Bronchus (tissue), 1 donor: ENCODE results near the gene PPP3R1.

DNA sequence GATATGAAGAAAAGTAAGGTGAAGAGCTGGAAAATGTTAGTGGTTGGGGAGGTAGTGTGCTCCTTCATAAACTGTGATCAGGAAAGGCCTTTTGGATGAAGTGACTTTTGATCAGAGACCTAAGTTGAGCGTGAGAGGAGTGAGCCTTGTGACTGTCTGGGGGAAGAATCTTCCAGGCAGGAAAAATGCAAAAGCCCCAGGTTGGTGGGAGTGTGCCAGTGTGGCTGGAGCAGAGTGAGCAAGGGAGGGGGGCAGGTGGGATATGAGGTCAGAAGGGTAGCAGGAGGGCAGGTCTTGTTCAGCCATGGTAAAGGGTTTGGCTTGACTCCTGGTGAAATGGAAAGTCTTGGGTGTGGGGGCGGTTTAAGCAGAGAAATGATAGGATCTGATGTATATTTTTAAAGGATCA lies 38.6 kb downstream of the ACTR2 start:
- PRO-cap: no peak

- PRO-cap: no peak
Observed at GRCh38 chr2:65270358-65271007, 42.9 kb downstream of the ACTR2 start.

GRCh38 chr2:65367425-65367901 lies 64.9 kb downstream of the SPRED2 start:
- PRO-cap: no peak

DNA sequence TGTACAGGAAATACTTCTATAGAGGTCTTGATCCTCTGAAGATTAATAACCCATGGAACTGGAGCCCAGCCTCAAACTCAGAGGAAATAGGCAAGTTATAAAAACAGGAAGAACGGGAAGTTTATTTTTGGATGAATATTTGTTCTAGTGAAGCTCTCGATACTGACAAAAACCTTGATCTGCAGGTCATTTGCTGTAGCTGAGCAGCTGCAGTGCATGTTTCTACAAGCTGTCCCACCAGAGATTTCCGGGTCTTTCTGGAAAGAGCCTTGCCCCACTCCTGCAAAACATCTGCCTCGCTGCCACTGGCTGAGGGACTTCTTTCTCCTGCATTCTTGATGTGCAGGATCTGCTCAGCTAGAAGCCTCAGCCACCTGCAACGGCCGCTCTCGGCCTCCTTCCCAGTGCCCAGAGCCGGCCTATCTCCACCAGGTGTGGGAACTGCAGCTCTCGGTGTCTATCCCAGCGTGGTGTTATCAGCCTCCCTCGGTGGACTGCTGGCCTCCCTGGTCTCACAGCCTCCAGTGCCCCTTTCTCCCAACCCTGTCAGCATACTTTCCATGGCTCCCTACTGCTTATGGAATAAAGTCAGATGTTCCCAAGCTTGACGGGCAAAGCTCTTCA lies 48.5 kb downstream of the SPRED2 start:
- PRO-cap: no peak

DNA sequence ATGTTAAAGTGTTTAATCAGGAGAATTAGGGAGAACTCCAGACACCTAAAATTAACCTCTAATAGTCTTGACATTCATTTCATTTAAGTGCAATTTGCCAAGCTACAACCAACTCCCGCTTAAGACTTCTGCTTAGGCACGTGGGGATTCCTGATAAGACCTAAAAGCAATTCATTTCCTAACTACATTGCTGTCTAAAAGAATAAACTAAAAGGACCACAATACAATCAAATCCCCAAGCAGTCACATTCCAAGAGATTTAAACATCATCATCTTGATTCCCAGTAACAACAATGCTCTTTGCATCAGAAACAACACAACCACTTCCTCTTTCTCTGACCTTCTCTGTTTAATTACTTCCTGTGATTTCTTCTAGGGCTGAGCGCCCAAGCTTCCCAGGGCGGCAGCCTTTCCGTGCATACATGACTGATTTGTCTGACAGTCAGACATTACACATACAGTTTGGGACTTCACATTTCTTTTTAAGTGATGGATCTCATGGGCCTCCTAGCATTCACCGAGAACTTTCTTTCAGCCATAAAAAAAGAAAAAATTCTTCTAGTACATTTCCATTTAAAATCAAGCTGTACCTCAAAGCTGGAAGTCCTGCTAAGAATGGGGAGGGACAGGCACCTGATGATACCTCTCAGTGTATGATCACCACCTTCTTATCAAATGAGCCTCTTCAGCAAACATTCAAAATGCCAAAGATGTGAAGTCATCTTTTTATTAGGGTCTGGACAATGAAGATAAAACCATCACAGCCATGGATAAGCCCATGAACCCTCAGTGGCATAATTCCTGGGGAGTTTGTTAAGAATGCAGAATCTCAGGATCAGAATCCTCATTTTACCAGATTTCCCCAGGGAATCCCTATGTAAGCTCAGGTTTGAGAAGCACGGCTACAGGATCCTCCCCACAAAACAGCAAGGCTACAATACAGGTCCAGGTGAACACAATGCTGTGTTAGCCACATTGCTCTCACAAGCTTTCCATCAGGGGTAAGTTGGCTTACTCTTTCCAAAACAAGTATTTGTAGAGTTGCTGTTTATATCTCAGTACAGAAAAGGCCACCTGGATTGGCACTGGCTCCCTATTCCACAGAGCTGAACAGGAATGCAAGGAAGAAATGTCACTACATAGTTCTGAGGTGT lies 11.4 kb downstream of the SPRED2 start:
- PRO-cap: no peak

DNA sequence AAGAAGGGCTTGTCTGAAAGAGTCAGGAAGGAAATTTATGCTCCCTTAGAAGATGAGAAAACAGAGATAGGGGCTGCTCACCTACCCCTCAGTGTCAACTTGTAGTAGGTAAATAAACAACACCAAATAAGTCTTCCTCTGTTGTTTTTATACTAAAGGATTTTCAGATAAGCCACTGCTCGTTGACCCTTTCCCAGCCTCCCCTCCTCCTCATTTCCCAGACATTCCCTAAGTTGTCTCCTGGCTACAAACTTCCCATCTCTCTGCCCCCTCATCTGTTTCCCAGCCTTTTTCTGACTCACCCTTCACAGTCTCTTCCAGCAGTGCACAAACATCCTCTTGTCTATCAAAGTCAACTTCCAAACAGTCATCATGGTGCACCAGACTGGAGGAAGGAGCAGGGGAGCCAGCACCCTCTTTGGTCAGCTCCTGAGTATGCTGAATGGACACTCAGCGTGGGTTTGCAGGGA lies 26.5 kb upstream of the SPRED2 start:
- PRO-cap: no peak

DNA sequence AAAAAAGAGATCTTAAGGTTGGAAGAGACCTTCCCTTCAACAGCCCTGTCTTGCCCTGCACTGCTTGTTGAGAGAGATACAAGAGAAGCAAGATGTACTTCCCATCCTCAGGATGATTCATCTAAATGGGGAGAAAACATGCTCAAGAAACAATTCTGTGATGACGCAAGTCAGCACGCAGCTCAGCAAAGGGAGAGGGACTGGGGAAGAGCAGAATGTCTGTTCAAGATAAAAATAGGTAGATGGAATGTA lies 198.2 kb upstream of the SPRED2 start:
- PRO-cap: no peak

DNA sequence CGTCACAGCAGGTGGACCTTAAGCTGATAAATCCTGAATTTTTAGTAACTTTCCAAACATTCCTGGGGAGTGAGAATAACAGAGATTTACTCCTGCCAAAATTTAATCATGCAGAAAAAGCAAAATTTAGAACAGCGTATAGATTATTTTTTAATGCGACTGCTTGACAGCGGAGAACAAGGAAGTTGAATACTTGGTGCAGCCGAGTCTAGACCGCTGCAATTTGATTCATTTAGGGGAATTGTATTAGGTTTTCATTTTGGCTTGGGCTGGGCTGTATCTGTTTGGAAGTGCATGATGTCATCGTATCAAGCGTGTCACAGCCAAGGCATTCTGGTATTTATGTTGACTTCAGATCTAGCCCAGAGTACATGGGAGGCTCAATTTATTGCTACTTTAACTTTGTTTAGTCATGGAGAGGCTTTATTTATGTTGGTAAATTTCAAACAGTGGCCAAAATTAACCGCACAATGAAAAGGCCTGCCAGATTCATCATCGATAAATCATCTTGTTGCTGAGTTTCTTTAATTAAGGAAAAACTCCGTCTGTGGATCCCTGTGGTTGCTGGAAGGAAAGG lies 230.2 kb upstream of the SPRED2 start:
- PRO-cap: no peak

GRCh38 chr2:66476295-66477143 lies 41.6 kb downstream of the MEIS1 start:
- PRO-cap: no peak

GRCh38 chr2:67128525-67129182 lies 268.5 kb upstream of the ETAA1 start:
- PRO-cap: no peak

DNA sequence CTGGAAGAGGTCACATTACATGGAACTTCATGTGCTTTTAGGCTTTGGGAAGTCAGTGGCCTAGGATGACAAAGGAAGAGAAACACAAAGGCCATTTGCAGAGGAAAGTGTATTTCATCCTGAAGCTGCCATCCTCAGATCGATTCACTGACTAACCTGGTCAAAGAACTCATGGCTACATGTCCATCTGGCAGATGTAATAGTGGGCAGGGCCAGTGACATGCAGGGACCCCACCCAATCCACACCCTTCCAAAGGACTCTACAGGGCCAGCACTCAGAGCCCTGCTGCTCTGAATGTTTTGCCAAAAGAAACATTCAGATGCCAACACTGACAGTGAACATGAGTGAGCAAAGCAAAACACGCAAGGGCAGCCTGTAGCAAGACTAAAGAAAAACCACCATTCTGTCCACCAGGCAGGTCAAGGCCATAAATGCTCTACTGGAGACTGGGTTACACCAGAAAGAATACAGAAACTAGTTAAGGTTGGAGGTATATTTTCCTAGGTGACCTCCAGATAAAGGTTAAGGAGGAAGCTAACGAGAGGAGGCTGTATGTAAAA lies 176.0 kb downstream of the ETAA1 start:
- PRO-cap: no peak

DNA sequence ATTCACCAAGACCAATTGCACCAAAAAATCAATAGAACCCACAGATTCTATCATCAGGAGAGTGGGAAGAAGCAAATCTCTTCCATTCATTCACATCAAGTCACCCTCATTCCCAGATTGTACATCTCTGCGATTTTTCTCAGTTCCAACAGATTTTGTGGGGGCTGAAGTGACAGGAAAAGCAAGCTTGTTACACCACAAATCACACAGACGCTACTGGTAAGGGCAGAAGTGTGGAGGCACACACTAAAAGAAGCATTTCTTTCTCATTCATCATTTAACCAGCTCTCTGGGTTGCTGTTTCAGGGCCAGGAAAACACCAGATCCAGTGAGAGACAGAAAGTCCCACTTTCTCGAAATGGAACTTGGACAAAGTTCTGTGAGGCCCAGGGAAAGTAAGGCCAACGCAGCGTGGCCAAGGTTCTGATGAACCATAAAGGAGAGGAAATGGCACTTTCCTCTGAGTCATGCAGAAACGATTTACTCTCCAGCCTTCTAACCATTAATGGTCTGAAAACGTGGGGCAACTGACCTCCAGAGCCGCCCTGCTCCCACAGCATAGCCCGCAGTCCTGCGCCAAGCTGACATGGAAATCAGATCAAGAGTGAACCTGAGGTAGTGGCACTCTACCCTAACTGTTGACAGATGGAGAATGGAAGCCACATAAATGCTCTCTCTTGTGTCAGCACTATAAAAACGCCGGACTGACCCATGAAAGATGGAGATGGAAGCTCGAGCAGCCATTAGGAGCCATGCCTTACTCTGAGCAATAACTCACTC lies 191.0 kb downstream of the C1D start:
- PRO-cap: no peak

GRCh38 chr2:67895178-67895613 lies 167.6 kb downstream of the C1D start:
- PRO-cap: no peak

DNA sequence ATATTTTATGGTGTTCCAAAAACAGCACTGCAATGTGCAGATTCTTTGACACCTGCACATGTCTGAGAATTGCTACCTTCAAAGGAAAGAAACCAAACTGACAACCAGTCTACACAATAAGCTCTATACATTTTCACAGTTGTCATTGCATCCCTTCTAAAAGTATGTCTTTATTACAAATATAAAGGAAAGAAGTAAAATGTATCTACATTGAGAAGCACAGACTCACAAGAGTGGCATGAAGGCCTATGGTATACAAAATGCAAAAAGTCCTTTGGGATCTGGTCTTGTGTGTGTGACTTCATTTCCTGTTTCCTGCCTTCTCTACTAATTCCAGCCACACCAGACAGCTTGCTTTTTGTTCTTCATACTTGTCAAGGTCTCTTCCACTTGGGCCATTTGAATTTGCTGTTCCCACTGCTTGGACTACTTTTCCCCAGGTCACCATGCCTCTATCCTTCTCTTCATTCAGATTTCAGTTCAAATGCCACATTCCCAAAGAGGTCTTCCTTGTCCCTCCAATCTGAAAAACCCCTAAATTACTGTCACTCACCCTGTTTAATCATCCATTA lies 6.3 kb downstream of the DNAAF10 start:
- PRO-cap: no peak

DNA sequence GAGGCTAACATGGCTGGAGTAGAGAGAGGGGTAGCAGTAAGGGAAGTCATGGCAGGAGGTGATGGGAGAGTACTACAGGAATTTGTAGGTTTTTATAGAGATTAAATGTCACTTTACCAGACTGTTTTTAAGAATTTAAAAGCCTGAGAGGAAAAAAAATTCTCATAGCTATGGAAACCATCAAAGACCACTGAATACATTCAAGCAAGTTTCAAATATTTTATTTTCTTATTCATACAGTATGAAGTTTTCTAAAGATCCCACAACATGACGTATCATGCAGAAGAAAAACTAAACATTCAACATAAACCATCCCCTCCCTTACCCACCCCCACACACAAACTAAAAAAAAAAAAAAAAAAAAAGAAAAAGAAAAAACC lies 21.0 kb downstream of the PNO1 start:
- PRO-cap: no peak

DNA sequence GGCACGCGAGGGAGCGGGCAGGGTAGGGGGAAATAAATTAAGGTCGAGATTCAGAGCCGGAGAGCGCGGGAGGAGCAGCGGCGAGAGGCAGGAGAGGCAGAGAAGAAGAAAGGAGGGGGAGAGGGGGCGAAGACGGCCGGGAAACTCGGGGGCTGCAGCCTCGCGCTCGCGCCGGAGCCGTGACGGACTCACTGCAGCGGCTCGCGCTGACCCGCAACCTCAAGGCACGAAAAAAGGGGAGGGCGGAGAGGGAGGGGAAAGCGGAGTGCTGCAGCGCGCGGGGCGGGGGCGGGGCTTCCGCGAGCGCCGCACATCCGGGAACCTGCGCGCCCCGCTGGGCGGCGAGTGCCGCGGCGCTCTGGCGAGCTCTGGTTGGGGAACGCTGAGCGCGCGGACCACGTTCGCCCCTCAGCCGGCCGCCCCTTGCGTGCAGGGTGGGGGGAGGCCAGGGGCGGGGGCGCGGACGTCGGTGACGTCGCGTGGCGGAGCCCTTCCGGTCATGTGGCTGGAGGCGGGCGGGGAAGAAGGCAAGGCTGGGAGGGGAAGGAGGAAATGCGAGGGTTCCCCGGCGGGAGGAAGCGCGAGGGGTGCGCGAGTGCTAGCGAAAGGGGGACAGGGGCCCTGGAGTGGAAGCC lies at the start of gene PPP3R1:
TSS of gene PPP3R1 (minus strand) at position 228 of the 635 bp plus-strand sequence.
- PRO-cap: bidirectional peak, plus-strand start at position 341 of the sequence, minus-strand start at position 228 of the sequence; bidirectional peak, plus-strand start at position 530 of the sequence, minus-strand start at position 425 of the sequence

GRCh38 chr2:68253736-68254179 lies 1.4 kb upstream of the PPP3R1 start:
- PRO-cap: no peak

- PRO-cap: no peak
Observed at GRCh38 chr2:68388324-68388544, 23.2 kb downstream of the PLEK start.

GRCh38 chr2:68388629-68389303 lies 23.7 kb downstream of the PLEK start:
- PRO-cap: no peak

DNA sequence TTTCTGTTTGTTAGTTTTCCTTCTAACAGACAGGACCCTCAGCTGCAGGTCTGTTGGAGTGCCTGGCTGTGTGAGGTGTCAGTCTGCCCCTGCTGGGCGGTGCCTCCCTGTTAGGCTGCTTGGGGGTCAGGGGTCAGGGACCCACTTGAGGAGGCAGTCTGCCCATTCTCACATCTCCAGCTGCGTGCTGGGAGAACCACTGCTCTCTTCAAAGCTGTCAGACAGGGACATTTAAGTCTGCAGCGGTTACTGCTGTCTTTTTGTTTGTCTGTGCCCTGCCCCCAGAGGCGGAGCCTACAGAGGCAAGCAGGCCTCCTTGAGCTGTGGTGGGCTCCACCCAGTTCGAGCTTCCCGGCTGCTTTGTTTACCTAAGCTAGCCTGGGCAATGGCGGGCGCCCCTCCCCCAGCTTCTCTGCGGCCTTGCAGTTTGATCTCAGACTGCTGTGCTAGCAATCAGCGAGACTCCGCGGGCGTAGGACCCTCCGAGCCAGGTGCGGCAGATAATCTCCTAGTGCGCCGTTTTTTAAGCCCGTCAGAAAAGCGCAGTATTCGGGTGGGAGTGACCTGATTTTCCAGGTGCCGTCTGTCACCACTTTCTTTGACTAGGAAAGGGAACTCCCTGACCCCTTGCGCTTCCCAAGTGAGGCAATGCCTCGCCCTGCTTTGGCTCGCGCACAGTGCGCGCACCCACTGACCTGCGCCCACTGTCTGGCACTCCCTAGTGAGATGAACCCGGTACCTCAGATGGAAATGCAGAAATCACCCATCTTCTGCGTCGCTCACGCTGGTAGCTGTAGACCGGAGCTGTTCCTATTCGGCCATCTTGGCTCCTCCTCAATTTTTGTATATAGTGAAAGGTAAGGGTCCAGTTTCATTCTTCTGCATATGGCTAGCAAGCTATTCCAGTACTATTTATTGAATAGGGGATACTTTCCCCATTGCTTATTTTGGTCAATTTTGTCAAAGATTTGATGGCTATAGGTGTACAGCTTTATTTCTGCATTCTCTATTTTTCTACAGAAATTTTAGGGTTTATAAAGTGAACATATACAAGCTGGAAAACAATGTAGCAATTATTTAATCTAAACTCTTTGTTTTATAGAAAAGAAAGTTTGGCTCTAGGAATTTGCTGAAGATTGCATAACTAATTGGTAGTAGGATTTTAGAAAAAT lies 36.2 kb downstream of the PROKR1 start:
- PRO-cap: unidirectional peak, plus-strand start at position 406 of the sequence